Metastatic Pancreatic Carcinoma in the Ovary (tissue), 1 donor: ENCODE measurements around a stretch of chr3.

DNA sequence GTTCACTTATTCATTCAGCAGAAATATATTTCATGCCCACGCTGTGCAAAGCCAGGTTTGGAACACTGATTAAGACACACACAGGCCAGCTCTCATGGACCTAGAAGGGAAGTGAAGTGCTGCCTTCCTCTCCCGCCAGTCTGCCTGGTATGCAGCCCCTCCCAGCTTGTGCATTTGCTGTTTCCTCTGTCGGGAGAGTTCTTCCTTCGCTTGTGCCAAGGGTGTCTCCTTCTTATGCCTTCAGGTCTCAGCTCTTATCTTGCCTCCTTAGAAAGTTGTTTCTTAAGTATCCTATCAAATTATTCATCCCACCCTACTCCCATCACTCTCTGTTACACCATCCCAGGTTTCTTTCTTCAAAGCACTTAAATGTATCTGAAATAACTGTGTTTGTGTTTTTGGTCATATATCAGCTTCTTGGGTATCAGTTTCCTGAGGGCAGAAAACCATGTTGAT, 184.5 kb upstream of the C3orf14 start:
- PRO-cap, result no peak

DNA sequence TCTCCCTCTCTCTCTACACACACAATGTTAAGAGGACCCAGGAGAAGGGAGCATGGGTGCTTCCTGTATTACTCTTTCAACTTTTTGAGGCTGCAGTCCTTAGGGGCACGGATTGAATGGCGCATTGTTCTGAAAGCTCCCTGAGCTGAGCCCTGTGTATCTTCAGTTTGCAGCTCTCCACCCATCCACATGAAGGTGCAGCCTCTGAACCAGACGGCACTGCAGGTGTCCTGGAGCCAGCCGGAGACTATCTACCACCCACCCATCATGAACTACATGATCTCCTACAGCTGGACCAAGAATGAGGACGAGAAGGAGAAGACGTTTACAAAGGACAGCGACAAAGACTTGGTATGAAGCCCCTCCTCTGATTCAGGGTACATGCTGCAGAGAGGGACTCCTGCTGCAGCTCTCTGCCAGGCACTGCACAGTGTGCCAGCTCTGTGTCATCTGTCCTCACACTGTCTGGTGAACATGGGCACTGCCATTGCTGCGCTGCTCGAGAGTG, 127.5 kb upstream of the C3orf14 start:
- PRO-cap, result no peak

- PRO-cap, result no peak
Measured at GRCh38 chr3:62218618-62219168, 100.1 kb upstream of the C3orf14 start.

DNA sequence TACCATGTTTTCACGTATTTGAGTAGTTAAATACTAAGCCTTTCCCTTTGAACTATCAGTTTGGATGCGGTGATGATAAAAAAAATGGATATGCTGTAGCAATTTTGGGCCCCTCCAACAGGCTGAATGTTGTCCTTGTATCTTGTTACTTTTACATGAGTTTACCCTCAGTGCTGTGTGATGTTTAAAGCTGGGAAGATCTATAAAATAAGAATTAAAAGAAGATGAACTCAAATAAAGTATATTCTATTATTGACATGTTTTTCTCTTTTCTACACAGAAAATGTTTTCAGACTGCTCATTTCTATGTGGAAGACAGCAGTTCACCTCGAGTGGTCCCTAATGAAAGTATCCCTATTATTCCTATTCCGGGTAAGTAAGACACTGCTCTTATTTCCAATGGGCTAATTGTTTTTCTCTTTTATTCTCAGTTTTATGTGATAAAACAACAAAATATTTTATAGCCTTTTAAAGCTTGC, 75.3 kb upstream of the C3orf14 start:
- PRO-cap, result no peak

DNA sequence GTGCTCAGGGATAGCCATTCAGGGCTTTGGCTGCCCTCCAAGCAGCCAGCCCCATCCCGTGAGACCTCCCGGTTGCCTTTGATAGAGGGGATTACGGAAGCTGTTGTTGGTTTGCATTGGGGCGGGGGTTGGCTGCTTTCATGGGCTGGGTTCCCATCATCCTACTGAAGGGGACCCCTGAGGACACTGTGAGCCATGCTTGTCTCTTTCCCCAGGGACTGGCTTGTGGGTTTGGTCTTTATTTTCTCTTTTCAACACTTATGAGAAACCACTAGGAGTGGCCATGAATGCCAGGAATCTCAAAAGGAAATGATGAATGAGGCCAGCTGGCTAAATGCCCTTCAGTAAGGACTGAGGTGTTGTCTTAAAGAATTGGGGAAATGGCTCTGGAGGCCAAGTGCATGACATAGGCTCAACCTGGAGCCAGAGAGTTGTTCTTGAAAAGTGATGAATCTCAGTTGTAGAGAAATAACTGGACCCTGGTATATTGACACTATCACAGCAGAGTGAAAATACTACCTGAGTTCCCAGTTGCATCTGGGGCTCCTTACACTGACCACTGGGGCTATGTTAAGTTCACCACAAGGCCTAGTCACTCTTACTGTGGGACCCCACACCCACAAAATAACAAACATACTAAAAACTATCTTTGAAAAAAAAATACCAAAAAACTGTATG, 234.4 kb upstream of the FEZF2 start:
- PRO-cap, result no peak

- PRO-cap, result no peak
Measured at GRCh38 chr3:62872187-62872692, 3.0 kb downstream of the CADPS start.

DNA sequence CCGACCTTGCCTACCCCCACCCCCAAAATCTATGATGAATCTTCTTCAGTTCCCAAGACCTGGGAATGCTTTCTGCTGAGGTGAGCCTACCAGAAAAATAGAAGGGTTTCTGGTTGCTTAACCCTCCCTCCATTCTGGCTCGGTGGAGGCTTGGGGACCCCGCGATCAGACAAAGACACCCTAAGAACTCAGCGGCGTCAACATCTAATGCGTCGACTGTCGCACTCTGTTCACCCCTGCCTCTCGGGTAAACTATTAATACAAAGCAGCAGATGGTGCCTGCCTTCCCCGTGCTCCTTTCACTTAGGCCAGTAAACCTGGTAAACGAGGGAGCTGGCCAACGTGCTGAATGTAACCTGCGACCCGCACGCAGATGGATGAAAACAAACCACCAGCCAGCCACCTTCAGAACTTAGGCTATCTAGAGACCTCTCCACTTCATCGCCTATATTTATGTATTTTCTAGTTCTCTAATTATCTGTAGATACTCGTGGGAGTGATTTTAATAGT, 800 bp upstream of the CADPS start:
- PRO-cap, result unidirectional peak, minus-strand start at position 245 of the sequence; unidirectional peak, minus-strand start at position 305 of the sequence

DNA sequence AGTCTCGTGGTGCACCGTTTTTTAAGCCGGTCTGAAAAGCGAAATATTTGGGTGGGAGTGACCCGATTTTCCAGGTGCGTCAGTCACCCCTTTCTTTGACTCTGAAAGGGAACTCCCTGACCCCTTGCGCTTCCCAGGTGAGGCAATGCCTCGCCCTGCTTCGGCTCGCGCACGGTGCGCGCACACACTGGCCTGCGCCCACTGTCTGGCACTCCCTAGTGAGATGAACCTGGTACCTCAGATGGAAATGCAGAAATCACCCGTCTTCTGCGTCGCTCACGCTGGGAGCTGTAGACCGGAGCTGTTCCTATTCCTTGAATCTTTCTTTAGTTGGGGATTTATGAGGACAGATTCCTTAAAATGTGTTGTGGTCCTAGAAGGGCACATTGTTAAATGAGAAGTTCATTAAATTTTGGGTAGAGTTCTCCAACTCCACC, 60.7 kb upstream of the SYNPR start:
- PRO-cap, result no peak

- PRO-cap, result no peak
Measured at GRCh38 chr3:63644884-63645405, 7.5 kb upstream of the SNTN start.

DNA sequence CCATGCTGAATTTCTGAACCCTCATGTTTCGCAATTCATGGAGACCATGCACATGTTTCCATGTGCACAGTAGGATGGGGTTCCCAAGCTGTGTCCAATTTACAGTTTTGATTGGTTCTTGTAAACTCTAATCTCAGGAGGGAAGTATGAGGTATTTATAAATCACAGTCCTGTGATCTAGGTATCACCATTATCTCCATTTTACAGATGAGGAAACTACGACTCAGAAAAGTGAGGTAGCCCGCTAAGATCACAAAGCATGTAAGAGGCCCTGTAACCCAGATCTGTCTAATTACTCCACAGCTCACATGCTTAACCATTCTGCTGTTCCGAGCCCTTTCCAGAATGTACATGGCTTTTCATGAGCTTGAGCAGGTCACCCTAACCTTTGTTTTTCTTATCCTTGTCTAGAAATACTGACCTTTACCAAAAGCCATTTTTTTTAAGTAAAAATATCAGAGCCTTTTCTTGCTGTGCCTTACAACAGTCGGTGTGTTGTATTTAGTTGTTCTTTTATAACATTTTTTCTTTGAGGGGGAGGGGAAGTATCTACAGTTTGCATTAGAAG, 56.6 kb downstream of the ATXN7 start:
- PRO-cap, result no peak

DNA sequence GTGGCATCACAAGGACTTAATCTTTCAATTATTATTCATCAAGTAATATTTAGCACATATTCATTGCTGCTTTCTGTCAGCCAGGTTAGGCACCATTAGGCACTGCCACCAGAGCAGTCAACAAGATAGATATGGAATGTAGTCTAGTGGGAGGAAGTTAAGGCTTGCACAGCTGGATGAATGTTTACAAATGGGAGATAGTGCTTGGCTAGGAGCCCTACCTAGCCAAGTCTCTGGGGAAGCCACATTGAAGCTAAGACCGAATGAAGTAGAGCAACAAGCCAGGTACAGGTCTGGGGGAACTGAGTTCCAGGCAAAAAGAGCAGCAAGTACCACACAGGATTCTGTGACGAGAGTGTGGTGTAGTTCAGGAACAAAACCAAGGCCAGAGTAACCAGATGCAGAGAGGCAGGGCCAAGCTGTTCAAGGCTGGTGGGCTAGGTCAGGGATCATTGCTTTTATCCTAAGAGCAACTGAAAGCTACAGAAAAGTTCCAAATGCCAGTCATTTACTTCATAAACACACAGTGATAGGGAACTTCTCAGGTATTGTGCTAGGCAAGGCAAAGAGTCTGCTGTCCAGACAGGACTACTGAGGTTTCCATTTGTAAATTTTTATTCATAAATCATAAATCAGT, 77.6 kb downstream of the PSMD6 start:
- PRO-cap, result no peak

GRCh38 chr3:63968922-63969283, 54.4 kb downstream of the PSMD6 start:
- PRO-cap, result no peak

GRCh38 chr3:63975567-63976169, 47.6 kb downstream of the PSMD6 start:
- PRO-cap, result no peak

GRCh38 chr3:64163794-64164251, 61.4 kb downstream of the PRICKLE2 start:
- PRO-cap, result no peak

GRCh38 chr3:64444581-64445976, 219.8 kb upstream of the PRICKLE2 start:
- PRO-cap, result unidirectional peak, minus-strand start at chr3:64445479

DNA sequence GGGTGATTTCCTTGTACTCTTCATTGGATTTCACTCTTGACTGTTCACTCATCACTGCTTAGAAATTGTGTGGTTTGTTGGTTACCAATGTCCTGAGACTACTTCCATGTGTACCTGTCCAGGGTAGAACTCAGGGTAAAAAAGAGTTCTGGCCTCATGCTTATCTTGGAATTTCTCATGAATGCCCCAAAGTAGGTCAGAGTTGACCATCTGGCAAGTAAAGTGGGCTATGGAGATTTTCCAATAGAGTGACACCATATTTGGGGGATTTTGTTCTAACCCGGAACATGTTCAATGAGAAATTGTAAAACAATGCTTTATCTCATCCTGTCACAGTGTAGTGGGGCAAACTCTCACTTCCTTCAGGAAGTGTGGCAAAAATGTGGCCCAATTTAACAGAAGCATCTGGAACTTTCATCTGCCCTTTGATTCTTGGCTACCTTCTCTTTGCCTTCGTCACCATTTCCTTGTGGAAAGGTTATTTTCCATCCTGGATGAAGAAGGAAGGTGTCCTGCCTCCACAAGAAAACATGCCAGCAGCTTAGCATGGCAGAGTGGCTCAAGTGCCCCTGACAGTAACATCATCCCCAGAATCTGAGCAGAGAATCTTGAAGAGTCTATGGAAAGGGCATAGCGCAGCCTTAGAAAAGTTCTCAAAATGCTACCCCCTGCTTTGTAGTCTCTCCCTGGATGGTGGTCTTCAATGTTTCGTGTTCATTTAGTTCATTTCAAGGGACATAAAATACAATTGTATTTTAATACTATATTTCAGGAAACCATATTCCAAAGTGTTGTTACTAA, 70.8 kb downstream of the ADAMTS9 start:
- PRO-cap, result no peak

- PRO-cap, result no peak
Measured at GRCh38 chr3:64928648-64929092, 240.9 kb upstream of the ADAMTS9 start.

- PRO-cap, result no peak
Measured at GRCh38 chr3:64988097-64988846, 300.5 kb upstream of the ADAMTS9 start.

GRCh38 chr3:65412463-65413092, 626.1 kb downstream of the MAGI1 start:
- PRO-cap, result no peak

- PRO-cap, result no peak
Measured at GRCh38 chr3:65597763-65598594, 440.7 kb downstream of the MAGI1 start.